Caco-2 (cell line): Measurements from ENCODE around the genes POLR1A and CHMP3.

DNA sequence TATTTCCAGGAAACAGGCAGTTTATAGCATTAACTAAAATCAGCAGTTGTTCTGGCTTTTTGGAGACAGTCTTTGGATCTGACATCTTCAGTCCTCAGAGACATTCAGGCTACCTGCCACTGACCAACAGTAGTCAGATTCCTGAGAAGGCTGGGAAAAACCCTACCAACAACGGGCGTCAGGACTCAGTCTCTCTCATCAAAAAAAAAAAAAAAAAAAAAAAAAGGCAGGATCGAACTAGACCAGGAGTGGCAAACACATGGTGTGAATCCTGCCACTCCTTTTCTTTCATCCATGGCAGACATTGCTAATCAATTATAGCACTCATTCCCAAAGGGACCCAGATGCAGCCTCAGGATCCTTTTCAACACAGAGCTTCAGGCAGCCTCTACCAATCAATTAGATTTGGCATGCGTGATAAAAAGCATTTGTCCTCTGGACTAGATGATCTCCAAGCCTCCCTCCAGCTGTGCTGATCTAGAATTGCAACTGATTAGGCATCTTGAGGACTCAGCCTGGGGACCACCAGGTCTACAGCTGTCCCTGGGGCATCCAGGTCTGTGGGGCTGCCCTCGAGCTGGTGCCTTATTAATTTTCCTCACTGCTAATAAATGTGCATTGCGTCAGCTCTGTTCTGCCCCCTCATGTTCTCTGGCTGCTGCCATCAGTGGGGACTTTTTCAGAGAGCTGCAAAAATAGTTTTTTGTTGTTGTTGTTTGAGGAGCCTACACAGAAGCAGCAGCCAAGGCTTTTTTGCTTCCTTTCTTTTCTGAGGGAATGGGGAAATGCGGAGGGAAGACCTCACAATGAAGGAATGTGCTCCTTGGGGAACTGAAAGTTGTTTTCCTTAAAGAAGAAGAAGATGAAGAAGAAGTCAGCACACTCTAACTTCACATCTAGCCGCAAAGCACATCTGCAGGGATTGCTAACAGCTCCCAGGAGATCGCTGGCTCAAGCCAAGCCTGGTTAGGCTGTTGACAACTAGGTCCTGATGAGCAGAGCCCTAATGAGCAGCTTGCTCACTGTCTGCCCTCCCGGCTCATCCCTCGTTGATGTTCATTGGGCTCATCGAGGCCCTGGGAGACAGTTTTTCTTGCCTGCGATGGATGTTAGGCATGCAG is 8.9 kb upstream of the ATOH8 start:
- PRO-cap: no peak
- RRBS: no CpG with 5 or more reads among the region's 13 CpGs

GRCh38 chr2:85766308-85766680 is 12.5 kb downstream of the ATOH8 start:
- PRO-cap: no peak
- RRBS: no CpG with 5 or more reads among the region's 7 CpGs

GRCh38 chr2:85806393-85806944 is 52.7 kb downstream of the ATOH8 start:
- PRO-cap: no peak
- RRBS: no CpG with 5 or more reads among the region's 2 CpGs

DNA sequence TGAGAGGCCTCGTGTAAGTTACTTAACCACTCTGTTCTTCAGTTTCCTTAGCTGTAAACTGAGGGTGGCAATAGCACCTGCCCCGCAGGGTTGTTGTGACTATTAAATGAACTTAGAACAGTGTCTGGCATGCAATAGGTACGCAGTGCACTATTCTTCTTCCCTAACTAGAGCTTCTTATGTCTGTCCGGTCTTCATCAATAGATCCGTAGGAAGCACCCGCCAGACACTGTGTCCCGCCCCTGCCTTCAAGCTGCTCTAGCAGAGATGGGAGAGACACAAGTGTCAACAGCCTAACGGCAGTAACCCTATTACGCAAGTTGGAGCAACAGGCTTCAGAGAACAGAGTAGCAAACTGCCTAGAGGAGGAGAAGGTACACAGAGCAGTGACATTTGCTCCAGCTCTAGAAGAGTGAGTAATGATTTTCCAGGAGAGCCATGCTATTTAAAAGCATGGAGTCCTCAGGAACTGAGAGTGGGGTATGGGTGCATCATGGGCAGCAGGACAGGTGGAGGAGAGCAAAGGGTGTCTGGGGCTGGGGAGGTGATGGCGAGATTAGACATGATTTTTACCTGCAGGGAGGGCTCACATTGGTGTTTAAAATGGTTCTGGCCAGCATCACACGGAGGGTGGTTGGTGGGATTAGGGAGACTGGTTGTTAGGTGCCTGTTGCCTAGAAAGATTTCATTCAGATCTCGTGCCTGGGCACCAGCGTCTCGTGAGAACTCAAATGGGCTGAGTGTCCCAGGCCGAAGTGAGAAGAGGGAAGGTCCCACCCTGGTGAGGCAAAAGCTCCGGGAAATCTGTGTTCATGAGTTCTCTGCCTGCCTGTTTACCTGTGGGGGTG is 63.0 kb upstream of the ST3GAL5 start:
- PRO-cap: no peak
- RRBS: no CpG with 5 or more reads among the region's 16 CpGs

GRCh38 chr2:85954831-85955730 is 66.3 kb upstream of the ST3GAL5 start:
- PRO-cap: no peak
- RRBS: no CpG with 5 or more reads among the region's 11 CpGs

GRCh38 chr2:86065373-86066057 is 40.2 kb downstream of the POLR1A start:
- PRO-cap: no peak
- RRBS: no CpG with 5 or more reads among the region's 8 CpGs

DNA sequence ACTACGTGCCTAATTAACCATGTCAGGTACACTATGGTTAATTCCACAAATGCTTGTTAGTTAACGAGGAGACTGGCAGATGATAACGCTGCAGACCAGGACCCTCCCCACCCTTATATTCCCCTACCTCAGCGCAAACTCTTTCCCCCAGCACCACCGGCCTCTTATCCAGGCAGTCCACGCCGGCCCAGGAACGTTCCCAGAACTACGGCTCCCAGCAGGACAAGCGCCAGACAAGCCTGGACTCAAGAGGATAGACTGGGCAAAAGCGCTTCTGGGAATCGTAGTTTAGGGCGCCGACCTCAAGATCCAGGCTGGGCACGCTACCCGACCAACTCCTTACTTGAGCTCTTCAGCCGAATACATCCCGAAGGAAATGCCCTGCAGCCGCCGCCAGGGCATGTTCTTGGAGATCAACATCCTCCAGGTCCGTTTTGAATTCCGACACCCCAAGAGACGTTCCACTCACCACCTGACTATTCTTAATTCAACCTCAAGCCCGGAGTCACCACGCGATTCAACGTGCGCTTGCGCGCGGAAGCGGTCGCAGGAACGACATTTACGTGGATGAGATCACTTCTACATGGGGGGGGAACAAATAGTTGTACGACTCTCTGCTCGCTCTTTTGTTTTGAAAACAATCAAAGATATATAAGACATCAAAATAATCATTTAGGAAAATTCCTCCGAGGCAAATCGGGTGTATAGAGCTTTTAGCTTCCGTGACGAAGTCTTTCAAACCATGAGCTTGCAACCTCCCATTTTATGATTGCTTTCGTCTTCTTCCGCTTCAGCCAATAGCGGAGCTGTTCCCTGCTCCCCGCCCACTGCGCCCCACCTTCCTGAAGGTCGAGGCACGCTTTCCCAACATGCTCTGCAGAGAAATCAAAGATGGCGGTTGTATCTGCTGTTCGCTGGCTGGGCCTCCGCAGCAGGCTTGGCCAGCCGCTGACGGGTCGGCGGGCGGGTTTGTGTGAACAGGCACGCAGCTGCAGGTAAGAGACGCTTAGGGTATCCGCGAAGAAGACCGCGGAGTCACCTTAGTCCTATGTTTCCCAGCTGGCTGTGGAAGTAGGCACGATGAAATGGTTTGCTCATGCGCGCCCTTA is at the start of gene POLR1A:
Gene POLR1A (minus strand): TSS at position 530 of the 1,109 bp plus-strand sequence.
- PRO-cap: bidirectional peak, plus-strand start at position 284 of the sequence, minus-strand start at position 209 of the sequence; bidirectional peak, plus-strand start at position 520 of the sequence, minus-strand start at position 519 of the sequence; bidirectional peak, plus-strand start at position 879 of the sequence, minus-strand start at position 771 of the sequence
- RRBS: no CpG with 5 or more reads among the region's 65 CpGs

- PRO-cap: no peak
- RRBS: no CpG with 5 or more reads among the region's 4 CpGs
Observed at GRCh38 chr2:86201945-86202451, 2.7 kb downstream of the MRPL35 start.

- PRO-cap: no peak
- RRBS: no CpG with 5 or more reads among the region's 10 CpGs
Observed at GRCh38 chr2:86249904-86250509, 50.8 kb downstream of the MRPL35 start.

GRCh38 chr2:86251701-86252645 is 52.7 kb downstream of the MRPL35 start:
- PRO-cap: no peak
- RRBS: no CpG with 5 or more reads among the region's 16 CpGs

GRCh38 chr2:86254650-86255325 is 55.5 kb downstream of the MRPL35 start:
- PRO-cap: no peak
- RRBS: no CpG with 5 or more reads among the region's 7 CpGs

DNA sequence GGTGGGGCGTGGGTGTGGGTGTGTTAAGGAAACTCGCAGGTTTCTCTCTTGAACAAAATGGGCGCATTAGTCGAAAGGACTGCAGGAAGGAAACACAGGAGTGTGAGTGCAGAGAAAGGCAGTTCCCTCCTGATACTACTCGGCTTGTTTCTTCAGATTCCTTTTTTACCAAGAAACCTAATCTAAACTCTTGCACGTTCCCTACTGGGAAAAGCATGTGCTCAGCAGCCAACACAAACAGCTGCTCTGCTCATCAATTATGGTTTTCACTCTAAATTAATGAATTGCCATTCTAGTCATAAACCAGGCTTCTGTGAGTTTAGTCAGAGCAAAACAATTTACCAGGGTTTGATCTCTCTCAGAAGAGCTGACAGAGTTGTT is 57.4 kb downstream of the REEP1 start:
- PRO-cap: no peak
- RRBS: no CpG with 5 or more reads among the region's 6 CpGs

- PRO-cap: no peak
- RRBS: no CpG with 5 or more reads among the region's 3 CpGs
Observed at GRCh38 chr2:86449172-86449761, 8.1 kb downstream of the KDM3A start.

DNA sequence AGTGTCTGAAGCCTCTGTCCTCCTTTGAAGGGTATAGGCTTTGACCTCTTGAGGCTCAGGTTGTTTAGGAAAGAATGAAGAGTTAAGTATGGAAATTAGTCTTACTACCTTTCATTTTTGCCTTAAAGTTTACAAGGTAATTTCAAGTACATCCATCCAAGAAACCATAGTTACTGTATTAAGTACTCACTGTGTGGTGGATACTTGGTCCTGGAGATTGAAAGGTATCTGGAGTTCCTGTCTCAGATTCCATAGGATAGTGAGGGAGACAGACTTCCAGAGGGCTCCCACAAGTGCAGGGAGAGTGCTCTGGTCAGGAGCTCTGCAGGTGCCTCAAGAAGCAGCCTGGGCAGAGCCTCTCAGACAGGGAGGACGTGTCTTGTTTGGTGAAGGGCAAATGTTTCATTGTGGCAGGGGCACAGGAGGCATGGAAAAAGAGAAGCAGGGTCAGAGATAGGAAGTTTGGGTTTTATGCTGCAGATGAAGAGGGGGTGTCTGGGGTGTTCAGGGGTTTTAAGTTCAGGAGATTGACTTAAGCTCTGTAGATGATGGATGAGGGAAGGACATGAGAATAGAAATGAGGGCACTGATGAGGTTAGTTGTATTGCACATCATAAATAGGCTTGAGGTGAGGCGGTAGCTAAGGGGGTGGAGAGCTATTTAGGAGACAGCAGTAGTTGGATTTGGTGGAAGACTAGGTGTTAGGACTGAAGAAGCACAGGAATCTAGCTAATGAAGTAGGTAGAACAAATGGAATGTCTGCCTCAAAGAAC is 17.3 kb downstream of the KDM3A start:
- PRO-cap: no peak
- RRBS: no CpG with 5 or more reads among the region's 2 CpGs

DNA sequence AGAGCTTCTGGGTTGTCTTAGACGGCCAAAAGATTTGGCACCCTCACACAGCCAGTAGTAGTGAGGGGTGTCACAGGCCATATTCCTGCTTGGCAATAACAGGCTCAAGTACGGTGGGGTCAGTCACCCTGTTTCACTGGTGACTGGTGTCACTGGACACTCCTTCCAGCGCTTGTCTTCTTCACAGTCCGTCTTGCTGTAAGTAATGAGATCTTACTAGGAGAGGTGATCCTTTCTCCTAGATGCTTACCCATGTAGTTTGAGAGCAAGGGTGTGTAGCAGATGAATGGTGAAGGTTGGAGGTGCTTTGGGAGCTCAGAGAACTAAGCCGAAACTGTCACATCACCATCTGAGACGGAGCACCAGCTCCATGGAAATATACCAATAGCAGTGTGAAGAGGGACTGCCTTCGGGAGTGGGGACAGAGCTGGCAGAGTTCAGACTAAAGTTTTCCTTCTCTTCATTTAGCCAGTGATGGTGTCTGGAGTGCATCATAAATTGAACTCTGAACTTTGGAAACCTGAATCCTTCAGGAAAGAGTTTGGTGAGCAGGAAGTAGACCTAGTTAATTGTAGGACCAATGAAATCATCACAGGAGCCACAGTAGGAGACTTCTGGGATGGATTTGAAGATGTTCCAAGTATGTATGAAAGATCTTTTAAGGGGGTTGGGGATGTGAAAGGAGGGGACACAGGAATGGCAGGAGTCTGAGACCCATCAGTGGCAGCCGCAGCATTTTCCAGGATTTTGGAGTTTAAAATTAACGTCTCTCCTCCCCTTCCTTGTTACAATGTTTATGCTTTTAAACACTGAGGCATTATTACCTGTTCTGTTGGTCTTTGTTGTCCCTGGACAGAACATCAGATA is 42.6 kb downstream of the KDM3A start:
- PRO-cap: no peak
- RRBS: no CpG with 5 or more reads among the region's 9 CpGs

DNA sequence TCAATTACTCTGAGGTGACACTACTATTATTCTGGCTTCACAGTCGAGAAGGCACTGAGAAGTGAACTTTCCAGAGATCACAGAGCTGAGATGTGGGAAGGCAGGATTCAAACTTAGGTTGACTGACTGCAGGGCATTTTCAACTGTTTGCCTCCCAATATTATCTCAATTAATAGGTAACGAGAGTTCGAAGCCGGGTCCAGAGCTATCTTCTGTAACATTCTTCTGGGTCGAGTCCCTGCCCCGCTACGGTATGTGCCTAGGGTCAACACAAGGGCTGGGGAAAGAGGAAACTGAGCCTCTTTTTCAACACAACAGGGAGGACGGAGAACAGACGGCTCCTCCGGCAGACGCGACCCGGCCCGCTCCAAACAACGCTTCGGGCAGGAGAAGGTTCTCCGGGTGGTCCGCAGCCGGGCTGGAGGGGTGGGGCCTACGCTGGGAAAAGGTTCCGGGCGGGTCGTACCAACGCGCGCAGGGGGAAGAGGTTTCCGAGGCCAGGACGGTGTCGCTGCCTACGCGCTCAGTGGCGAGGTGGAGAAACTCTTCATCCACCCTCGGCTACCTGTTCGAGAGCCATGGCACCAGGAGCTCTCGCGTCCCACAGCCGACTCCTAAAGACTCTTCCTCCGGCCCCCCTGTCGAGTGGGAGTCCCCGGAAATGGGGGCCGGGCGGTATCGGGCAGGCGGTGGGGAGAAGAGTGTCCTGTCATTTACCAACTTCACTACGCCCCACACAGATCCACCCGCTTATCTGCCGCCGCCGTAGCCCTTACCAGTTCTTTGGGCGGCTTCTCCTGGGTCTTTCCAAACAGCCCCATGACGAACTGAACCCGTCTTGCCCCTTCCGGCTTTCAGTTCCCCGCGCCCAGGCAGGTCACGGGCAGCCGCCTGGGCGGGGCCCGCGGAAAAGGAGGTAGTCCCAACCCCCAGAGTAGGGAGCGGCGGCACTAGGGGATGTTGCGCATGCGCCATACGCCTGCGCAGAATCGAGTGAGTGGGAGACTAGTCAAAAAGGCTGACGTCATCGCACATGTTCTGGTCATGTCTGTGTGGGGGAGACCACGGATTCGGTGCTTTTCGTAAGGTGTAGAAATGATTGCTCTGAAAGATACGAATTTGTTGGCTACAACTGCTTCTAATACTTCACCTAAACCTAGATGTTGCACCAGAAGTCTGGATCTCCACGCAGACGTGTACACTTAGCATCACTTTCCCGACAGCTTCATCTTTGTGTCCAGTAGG is at the start of gene CHMP3:
Gene CHMP3 (minus strand): TSS at position 916 of the 1,245 bp plus-strand sequence.
- PRO-cap: bidirectional peak, plus-strand start at position 312 of the sequence, minus-strand start at position 229 of the sequence; bidirectional peak, plus-strand start at position 500 of the sequence, minus-strand start at position 381 of the sequence; bidirectional peak, plus-strand start at position 725 of the sequence, minus-strand start at position 662 of the sequence; bidirectional peak, plus-strand start at position 1,034 of the sequence, minus-strand start at position 872 of the sequence
- RRBS: 3% methylated on average over 5 of the region's 76 CpGs

- PRO-cap: no peak
- RRBS: no CpG with 5 or more reads among the region's 1 CpG
Observed at GRCh38 chr2:86751846-86752242, 31.8 kb downstream of the RMND5A start.

GRCh38 chr2:86855900-86856302 is 5.8 kb downstream of the CD8B start:
- PRO-cap: unidirectional peak, plus-strand start at chr2:86856233
- RRBS: no CpG with 5 or more reads among the region's 6 CpGs

DNA sequence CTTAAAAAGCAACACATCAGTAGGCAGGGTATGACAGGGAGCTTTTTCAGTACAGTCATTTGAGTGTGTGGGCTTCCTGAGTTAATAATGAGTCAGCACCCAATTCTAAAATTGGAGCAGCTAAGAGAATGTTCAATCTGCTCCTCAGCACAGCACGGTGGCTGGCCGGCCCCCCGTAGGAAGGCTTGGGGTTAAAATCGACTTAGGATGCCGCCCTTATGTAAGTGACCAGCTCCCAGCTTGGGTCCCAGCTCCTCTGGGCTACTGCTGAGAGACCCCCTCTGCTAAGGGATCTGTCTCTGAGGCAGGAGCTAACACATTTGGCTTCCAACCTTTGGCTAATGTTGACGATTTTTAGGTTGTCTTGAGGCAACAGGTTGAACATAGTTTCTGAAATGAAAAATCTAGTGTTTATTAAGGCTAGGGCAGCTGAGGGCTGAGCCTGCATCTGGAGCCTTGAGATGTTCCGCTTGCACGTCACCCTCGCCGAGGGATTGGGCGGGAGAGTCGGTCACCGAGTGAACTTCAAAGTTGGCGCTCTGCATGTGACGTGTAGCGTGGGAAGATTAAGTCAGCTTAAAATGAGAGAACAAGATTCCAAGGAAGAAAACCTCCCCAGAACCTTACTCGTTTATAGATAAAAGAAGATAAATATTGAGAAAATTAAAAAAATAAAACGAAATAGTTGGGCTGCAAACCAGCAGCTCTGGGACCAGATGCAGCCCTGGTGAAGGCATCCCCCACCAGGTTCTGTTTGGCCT is 291.2 kb upstream of the PLGLB2 start:
- PRO-cap: no peak
- RRBS: no CpG with 5 or more reads among the region's 18 CpGs

GRCh38 chr2:87476742-87477385 is 271.0 kb upstream of the PLGLB2 start:
- PRO-cap: no peak
- RRBS: no CpG with 5 or more reads among the region's 7 CpGs